HCT116 (cell line): ENCODE measurements around a stretch of chr15.

GRCh38 chr15:94080726-94081025 lies 150.7 kb upstream of the MCTP2 start:
- RRBS, result no CpG with 5 or more reads among the region's 6 CpGs

GRCh38 chr15:94119229-94119883 lies 112.0 kb upstream of the MCTP2 start:
- RRBS, result no CpG with 5 or more reads among the region's 10 CpGs

DNA sequence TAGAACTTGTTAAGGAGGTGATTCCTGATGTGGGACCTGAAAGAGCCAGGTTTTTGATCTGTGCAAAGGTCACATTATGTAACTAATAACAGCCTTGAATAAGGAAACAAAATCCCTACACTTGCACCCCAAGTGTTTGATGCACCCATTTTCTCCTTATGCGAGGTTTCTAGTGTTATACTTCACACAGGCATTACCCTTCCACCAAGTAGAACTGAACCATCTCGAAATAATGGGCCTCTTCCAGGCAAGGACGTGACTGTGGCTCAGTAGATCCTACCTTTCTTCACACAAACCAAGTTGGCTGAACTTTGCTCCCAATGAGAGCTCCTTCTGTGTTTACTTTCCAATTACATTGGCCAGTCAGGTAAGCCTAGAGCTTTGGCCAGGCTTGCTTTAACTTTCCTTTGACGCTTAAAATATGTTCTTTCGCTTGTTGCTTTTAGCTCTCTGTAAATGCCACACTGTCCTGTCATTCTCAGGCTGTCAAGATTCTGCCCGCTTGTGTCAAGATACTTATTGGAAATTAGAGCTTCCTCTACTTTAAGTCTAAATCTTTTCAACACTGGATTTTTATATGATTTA lies 16.9 kb downstream of the MCTP2 start:
- RRBS, result no CpG with 5 or more reads among the region's 6 CpGs

DNA sequence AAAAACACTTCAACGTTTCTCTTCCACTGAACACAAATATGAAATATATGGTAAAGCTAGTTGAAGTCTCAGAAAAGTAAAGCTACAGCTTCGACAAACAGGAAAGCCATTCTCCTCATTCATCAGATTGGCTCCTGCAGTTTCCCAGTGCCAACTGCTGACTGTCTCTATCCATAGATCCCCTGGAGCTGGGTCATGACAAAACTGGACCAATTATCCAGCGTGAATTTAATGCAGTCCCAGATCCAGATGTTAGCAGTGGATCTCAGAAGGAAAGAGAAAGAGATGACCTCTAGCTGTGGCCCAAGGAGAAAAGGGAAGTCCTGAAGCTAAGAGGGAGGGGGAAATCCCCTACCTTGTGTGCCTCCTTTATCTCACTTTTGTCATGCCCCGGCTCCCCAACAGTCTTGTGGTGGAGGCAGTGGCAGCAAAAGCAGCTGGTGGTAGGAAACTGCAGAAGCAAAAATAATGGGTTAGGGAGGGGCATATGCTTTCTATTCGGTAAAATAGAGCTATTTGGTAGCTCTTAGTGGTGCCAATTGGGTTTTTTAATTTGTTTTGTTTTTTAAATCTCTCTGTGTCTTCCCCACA lies 56.3 kb downstream of the MCTP2 start:
- RRBS, result no CpG with 5 or more reads among the region's 5 CpGs

- RRBS, result no CpG with 5 or more reads among the region's 1 CpG
These were observed 336.6 kb downstream of the MCTP2 start for GRCh38 chr15:94567912-94568426.

DNA sequence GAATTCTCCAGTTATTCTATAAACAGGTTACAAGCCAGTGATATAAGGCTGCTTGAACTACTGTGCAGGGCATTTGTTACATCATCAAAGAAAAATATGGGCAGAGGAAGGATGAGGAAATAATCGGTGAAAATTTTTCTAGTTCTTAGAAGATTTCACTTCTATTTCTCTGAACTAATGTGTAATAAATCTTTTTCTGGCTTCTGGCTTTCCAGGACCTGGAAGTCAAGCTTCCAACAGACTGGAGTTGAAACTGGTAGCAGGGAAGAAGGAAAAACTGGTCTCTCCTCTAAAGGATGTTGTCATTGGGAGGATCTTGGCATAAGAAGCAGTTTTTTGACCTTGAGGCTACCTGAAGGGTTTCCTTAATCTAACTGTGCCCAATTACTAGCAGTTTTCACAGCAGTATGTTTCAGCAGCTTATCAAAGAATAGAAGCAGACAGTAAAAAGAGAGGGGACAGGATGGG lies 1048.8 kb upstream of the NR2F2 start:
- RRBS, result no CpG with 5 or more reads among the region's 1 CpG

- RRBS, result no CpG with 5 or more reads among the region's 11 CpGs
These were observed 1005.9 kb upstream of the NR2F2 start for GRCh38 chr15:95324420-95325213.

GRCh38 chr15:95494836-95495213 lies 835.7 kb upstream of the NR2F2 start:
- RRBS, result no CpG with 5 or more reads among the region's 5 CpGs

DNA sequence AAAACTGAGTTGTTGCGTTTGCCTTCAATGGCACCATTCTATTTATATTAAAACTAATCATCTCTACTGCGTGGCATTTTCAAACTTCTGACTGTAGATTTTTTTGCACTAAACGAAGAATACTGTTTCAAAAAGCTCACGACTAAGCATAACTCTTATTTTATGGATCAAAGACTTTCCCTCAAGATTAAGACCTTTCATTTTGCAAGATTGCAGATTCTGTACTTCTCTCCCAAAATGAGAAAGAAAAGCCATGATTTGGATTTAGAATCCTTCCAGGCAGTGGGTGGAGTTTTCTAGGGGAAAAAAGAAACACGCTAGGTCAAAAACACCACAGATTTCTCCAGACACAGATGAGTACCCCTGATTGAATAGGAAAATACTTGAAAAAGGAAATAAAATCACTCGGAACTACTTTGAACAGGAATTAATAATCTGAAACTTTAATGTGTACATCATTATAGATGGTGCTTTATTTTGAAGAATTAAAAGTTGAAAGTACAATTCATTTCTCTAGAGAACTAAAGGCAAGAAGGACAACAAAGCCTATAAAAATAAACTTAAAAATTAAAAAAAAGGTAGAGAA lies 617.1 kb upstream of the NR2F2 start:
- RRBS, result no CpG with 5 or more reads among the region's 6 CpGs

GRCh38 chr15:95843066-95843805 lies 487.3 kb upstream of the NR2F2 start:
- RRBS, result no CpG with 5 or more reads among the region's 4 CpGs

GRCh38 chr15:95875013-95875542 lies 455.4 kb upstream of the NR2F2 start:
- RRBS, result no CpG with 5 or more reads among the region's 7 CpGs

DNA sequence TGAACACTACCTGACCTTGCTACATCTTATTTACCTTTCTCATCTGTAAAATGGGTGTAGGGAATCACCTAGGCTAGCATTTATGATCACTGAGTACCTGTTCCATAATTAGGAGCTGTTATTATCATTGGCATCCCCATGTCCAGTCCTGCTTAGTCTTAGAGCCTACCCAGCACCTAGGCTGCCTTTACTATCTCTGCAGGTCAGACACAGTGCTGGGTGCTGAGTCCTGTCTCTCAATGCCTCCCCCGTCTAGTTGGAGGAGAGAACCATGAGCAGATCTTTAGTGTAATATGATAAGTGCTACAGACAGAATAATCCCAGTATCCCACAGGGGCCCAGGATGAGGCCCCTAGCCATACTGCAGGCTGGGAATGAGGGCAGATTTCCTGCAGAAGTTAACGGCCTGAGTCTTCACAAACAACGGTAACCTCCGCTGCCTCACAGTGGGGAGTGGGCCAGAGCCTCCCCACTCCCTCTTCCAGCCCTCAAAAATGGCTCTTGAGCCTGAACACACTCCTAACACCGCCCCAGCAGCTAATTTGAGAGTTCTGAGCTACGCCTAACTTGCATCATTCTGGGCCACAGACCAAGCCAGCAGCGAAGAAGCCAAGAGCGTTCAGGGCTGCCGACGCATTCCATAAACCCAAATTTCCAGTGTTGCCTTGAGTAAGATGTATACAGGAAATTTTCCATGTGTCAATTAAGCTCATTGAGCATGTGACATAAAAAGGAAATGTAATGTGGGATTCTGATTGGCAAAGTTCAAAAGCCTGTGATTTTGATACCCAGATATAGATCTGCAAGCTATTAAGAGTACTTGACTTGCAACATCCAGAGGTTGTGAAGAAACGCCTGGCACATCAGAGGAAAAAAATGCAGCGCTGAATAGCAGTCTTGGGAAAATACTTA lies 148.9 kb upstream of the NR2F2 start:
- RRBS, result no CpG with 5 or more reads among the region's 12 CpGs

DNA sequence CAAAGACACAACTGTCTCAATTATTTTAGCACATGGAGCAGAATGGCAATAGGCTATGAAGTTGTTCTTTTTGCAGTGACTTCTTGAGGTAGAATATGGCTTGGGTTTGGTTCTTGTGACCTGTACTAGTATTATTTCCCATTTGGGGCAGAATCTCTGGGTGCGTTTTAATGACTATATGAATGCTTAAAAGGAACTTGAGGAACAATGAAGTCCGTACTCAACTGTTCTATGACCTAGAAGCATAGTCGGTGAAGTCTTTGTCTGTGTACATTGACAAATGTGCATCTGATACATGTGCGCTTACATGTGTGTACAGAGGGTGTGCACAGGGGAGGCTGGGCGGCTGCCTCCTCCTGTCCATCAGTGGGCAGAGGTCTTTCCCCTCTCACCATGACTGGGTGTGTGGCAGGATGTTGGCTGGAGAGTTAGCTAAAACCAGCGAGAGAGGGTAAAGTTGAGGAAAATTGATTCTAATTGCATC lies 1.1 kb upstream of the NR2F2 start:
- RRBS, result no CpG with 5 or more reads among the region's 6 CpGs

DNA sequence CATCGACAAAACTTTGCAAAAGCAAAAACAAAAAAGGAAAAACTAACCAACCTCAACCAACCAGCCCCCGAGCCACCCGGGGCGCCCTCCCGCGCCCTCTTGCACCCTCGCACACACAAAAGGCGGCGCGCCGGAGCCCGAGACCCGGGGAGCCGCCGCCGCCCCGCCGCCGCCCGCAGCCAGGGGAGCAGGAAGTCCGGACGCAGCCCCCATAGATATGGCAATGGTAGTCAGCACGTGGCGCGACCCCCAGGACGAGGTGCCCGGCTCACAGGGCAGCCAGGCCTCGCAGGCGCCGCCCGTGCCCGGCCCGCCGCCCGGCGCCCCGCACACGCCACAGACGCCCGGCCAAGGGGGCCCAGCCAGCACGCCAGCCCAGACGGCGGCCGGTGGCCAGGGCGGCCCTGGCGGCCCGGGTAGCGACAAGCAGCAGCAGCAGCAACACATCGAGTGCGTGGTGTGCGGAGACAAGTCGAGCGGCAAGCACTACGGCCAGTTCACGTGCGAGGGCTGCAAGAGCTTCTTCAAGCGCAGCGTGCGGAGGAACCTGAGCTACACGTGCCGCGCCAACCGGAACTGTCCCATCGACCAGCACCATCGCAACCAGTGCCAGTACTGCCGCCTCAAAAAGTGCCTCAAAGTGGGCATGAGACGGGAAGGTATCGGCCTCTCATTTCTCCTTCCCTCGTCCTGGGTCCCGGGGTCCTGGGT lies 1.5 kb downstream of the NR2F2 start:
- RRBS, result 1% methylated on average over 36 of the region's 70 CpGs

- RRBS, result no CpG with 5 or more reads among the region's 6 CpGs
These were observed 6.1 kb downstream of the NR2F2 start for GRCh38 chr15:96336631-96336910.

GRCh38 chr15:96341495-96341798 lies 10.9 kb downstream of the NR2F2 start:
- RRBS, result 96% methylated on average over 1 of the region's 18 CpGs

- RRBS, result 1% methylated on average over 18 of the region's 71 CpGs
These were observed 26.3 kb downstream of the NR2F2 start for GRCh38 chr15:96356469-96357560.

DNA sequence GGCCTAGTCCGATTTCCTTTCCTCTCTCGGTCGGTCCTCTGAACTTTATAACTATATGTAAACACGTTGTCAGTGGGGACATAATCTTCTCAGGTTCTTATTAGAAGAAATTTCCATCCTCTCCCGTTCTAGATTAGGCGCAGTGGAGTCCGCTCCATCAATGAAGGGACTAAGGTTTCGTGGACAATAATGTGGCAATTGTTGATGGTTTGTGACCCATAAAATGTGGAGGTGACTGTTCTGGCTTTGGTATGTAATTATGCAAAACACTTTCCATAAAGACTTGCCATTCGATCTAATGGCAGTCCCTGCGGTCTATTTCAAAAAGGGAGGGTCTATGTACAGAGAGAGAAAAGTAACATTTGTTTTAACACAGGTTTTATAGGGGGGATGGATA lies 31.9 kb downstream of the NR2F2 start:
- RRBS, result no CpG with 5 or more reads among the region's 10 CpGs

GRCh38 chr15:96889683-96890682 lies 559.5 kb downstream of the NR2F2 start:
- RRBS, result no CpG with 5 or more reads among the region's 7 CpGs